GM19240 (cell line): ENCODE measurements around the gene GZF1.

DNA sequence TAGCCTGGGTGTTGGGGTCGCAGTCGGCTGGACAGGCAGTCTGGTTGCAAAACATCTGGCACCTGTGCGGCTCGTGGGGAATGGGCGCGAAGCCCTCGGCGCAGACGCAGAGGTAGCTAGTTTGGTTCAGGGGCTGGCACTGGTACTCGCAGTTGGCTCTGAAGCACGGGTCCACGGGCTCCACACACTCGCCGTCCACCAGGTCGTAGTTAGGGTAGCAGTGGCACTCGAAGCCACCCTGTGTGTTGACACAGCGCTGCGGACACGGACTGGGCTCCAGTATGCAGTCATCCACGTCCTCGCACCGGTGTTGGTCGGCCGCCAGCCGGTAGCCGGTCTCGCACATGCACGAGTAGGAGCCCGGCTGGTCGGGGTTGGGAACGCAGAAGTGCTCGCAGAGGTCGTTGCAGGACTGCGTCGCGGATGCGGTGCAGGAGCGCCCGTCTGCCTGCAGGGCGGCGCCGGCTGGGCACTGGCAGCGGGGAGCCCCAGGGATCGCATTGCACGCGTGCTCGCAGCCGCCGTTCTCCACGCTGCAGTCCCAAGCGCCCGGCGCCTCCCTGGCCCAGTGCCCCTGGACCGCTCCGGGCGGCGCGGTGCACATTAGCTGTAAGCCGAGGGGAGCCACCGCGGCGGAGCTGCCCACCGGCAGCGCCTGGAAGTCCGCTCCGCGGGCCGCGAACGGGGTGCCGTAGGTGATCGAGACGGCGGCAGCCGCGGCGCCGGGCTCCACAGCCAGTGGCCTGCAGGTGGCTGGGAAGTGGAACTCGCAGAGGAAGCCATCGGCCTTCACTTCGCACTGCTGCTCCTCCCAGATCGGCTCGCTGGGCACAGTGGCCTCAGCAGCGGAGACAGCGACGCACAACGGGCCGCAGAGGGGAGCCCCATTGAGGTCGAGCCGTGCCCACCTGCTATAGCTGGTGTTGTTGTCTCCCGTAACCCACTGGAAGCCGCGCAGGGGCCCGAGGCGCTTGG lies 950 bp downstream of the THBD start:
- RRBS = 12% methylated on average over 41 of the region's 95 CpGs

GRCh38 chr20:23080410-23081597 lies 5.3 kb downstream of the CD93 start:
- RRBS = no CpG with 5 or more reads among the region's 19 CpGs

DNA sequence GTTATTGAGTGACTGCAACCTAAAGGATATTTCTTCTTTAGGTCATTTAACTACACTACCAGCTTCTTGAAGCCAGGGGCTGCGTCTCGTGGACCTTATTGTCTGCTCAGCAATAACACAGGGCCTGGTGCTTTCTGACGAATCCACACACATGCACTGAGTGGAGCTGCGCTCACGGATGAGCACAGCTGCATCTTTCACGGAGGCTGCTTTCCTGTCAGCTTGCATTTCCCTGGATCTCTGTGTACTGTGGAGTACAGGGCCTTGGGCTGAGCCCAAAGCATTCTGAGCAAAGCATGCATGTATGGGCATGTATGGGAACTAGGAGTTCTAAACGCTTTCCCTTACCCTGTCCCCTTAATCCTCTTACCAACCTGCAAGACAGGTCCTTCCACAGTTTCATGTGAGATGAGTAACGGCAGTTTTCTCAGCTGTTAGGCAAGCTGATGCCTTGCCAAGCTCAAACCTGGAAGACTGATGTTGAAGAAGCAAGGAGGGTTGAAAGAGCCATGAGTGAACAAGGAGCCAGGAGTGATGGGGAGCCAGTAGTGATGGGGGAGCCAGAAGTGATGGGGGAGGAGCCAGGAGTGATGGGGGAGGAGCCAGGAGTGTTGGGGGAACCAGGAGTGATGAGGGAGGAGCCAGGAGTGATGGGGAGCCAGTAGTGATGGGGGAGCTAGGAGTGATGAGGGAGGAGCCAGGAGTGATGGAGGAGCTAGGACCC lies 14.3 kb upstream of the CD93 start:
- RRBS = no CpG with 5 or more reads among the region's 8 CpGs

- RRBS = no CpG with 5 or more reads among the region's 6 CpGs
Observed at GRCh38 chr20:23125548-23126210, 39.6 kb upstream of the CD93 start.

DNA sequence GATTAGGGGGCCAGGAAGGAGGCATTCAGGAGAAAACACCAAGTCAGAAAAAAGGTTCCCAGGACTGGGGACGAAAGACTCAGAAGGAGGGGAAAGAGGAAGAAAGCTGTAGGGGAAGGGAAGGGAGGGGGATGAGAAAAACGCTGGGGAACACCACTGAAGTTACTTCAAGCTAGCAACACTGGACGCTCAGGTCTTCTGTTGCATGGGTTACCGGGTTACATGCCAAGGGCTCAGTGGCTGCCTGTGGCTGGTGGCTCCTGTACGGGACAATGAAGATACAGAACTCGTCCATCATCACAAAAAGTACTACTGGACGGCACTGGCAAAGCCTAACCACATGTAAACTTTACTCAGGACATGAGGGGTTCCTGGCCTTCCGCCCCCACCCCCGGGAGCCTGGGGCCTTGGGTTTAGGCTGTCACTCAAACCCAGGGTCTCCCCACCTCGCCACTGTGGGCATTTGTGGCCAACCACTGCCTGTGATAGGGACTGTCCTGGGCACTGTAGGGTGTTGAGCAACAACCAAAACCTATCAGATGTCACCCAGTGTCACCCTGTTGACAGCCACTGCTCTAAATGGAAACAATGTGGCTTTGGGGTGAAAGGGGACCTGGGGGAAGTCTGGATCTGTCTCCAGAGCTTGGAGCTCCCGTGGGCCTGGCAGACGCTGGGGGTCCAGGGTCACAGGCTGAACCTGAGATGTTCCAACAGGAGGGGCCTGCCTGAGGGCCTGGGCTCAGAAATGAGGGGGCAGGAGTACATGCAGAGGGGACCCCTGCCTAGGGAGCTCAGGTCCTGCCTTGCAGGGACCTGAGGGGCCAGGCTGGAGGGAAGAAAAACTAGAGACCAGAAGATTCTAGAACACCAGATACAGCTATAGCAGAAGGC lies 40.4 kb upstream of the CD93 start:
- RRBS = no CpG with 5 or more reads among the region's 12 CpGs

GRCh38 chr20:23132364-23133593 lies 46.7 kb upstream of the CD93 start:
- RRBS = 60% methylated on average over 1 of the region's 18 CpGs

DNA sequence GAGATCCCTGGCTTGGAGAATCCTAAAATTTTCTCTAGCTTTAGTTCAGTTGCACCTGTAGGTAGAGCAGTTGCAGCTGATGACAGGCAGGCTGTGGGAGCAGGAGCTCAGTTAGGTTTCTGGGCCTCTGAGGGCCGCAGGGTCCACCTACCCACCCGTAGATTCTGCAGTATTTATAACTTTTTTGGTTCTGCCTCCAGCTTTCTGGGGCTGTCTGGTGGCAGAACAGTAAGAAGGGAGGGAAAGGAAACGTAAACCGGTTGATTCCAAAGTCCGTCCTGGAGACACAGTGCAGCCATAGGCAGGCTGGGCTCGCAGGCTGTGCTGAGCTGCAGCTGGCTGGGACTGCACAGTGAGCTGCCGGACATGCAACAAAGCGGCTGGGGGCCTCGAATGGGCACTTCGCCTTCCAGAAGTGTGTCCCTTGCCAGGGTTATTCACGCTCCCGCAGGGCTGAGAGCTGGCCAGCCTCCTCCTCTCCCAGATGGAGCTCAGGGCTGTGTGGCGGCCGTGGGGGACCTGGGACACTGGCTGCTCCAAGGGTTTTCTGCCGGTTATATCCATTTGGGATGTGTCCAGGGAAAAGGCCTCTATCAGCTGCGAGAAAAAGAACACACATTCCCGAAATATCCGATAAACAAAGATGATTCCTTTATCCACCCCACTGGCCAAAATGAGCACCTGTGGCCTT lies 78.0 kb upstream of the CD93 start:
- RRBS = 80% methylated on average over 3 of the region's 18 CpGs

- RRBS = 94% methylated on average over 2 of the region's 24 CpGs
Observed at GRCh38 chr20:23246449-23247621, 103.8 kb upstream of the NXT1 start.

- RRBS = no CpG with 5 or more reads among the region's 20 CpGs
Observed at GRCh38 chr20:23269748-23271144, 80.3 kb upstream of the NXT1 start.

- RRBS = under 1% methylated on average over 15 of the region's 58 CpGs
Observed at GRCh38 chr20:23350990-23351922, 665 bp downstream of the NXT1 start.

DNA sequence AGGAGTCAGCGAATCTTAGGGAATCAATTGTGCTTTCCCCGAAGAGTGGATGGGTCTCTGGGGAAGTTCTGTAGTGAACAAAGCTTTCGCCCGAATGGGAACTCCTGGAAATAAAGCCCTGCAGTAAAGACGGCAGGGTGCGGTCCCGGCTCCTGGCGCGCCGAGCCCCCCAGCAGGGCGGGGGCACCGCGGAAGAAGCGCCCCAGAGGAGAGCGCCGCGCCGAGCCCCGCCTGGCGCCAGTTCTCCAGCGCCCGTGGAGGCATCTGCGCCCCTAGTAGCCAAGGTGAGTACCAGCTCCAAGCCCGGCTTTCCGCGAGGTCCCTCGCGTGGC lies 637 bp upstream of the GZF1 start:
- RRBS = no CpG with 5 or more reads among the region's 28 CpGs

DNA sequence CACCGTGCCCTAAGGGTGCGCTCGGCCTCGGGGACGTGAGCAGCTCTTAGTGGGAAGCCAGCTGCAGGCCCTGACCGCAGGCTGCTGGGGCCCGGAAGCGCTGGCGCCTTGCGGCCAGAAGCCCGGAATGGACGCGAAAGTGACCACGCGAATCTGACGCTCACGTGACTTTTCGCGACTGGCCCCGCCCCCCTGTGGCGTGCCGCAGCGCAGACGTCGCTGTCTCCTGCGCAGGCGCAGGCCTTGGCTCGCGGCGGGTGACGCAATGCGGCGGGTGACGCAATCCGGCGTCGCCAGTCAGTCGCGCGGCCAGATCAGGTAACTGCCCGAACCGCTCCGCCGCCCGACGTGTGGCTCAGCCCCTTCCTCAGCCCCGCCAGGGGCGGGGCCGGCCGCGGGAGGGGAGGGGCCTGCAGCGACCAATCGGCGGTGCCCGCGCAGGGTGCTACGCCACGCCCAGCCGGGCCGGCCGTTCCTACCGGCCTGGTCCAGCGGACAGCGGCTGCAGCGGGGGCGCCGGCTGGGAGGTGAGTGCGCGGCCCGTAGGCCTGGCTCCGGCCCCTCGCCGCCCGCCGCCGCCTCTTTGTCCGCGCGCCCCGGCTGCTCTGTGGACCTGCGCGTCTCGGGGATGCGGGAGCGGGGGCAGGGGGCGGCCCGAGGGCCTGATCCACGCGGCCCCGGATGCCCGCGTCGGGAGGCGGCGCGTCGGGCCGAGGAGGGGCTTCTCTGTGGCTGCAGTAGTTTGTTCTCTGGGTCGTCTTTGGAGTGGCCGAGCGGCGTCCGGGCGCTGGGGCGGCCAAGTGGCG lies at the start of gene GZF1:
GZF1 (plus strand) TSS at position 472 of the 806 bp plus-strand sequence.
- RRBS = 1% methylated on average over 62 of the region's 106 CpGs

DNA sequence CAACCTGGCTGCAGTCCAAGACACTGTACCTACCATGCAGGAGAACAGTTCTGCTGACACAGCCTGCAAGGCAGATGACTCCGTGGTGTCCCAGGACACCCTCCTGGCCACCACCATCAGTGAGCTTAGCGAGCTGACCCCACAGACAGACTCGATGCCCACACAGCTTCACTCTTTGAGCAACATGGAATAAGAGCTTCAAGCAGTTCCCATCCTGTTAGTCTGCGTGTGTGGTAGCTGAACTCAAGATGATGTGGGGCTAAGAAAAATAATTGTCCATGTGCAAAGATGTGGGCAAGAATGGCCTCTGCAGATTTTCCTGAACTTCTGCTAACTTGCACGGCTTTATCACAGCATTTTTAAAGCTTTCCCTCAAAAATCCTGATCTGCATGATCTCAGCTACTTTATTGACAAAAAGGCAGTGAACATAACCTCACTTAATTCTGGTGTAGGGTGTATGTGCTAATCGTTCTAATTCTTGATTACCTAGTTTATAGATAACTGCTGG lies 8.3 kb downstream of the GZF1 start:
- RRBS = no CpG with 5 or more reads among the region's 6 CpGs

GRCh38 chr20:23588794-23589601 lies 16.7 kb downstream of the CST9 start:
- RRBS = no CpG with 5 or more reads among the region's 25 CpGs

- RRBS = no CpG with 5 or more reads among the region's 5 CpGs
Observed at GRCh38 chr20:23754911-23755583, 4.3 kb upstream of the CST1 start.

DNA sequence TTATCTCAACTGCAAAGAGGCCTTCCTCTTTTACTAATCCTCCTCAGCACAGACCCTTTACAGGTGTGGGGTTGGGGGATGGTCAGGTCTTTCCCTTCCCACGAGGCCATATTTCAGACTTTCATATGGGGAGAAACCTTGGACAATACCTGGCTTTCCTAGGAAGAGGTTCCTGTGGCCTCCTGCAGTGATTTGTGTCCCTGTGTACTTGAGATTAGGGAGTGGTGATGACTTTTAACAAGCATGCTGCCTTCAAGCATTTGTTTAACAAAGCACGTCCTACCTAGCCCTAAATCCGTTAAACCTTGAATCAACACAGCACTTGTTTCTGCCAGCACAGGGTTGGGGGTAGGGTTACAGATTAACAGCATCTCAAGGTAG lies 6.0 kb upstream of the CST1 start:
- RRBS = no CpG with 5 or more reads among the region's 3 CpGs

GRCh38 chr20:24462794-24463147 lies 6.7 kb upstream of the SYNDIG1 start:
- RRBS = no CpG with 5 or more reads among the region's 4 CpGs

- RRBS = no CpG with 5 or more reads among the region's 7 CpGs
Observed at GRCh38 chr20:24978469-24978866, 14.1 kb downstream of the APMAP start.

GRCh38 chr20:24990654-24991267 lies 1.8 kb downstream of the APMAP start:
- RRBS = no CpG with 5 or more reads among the region's 3 CpGs

DNA sequence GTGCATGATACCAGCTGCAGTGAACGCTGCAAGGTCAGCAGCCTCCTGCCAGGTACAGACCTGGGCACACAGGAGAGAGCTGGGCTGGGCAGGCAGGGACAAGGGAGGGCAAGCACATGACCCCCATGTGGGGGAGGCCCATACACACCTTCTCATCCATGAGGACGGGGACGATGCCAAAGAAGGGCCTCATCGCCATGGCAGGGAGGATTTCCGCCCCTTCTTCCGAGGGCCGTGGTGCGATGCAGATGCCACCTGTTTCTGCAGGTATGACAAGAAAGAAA lies 21.2 kb upstream of the APMAP start:
- RRBS = no CpG with 5 or more reads among the region's 8 CpGs